Mesothelial cell of epicardium (in vitro differentiated cells): Measurements from ENCODE around the genes TRPV1, UBE2G1 and SPNS3.

DNA sequence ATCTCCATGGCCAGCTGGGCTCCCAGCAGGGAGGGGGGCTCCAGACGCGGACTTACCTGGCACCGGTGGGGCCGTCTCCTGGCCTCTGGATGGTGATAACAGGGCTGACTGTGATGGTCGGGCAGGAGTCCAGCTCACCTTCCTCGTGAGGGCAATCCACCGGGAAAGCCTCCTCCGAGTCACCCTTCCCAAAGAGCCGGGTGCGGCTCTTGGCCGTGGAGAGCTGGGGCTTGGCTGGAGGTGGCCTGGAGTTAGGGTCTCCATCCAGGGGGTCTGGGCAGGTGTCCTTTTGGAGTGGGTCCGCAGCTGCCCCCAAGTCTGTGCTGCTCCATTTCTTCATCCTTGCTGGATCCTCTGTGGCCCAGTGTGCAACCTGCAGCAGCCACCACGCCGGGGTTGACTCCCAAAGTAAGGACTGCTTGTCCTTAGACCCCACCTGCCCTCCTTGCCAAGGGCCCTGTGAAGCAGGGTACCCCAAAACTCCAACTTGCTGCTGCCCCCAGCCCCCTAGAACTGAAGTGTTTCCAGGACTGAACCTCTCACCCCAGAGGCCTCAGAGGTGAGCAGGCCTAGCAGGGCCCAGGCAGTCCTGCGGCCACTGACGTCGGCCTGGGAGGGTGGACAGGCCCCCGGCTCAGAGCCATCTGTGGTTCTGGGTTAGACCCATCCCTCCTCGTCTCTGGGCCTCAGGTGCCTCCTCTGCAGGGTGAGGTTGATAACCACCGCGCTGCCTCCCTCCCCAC lies 17.0 kb downstream of the TRPV1 start:
- PRO-cap, result no peak

- PRO-cap, result no peak
These were observed at the start of gene TRPV1 for GRCh38 chr17:3609252-3609475. Gene TRPV1 (minus strand): TSS chr17:3609411.

DNA sequence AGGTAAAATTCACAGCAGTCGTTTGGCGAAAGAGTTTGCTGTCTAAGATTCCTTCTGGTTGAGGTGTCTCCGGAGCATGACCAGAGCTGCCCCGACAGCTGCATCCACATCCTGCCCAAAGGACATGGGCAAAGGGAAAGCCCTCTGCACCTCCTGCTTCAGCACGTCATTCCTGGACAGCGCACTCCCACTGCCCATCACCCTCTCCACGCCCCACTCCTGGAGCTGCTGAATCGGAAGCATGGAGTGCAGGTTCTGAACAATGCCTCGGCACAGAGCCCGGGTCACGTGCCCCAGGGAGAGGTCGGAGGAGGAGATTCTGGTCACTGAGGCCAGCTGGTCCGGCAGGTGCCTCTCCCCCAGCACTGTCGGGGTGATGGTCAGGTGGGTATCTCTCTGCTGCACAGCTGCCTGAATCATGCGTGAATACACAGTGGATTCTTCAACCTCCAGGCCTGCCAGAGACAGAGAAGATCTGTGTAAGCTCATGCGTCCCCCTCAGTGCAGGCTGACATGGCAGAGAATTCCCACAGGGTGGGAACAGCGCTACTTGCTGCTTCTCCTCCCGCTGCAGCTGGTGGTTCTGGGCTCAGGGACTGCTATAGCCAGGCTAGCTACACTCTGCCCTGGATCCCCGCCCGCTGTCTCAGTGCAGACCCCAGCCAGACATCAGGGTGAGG lies 1.4 kb upstream of the TRPV1 start:
- PRO-cap, result no peak

DNA sequence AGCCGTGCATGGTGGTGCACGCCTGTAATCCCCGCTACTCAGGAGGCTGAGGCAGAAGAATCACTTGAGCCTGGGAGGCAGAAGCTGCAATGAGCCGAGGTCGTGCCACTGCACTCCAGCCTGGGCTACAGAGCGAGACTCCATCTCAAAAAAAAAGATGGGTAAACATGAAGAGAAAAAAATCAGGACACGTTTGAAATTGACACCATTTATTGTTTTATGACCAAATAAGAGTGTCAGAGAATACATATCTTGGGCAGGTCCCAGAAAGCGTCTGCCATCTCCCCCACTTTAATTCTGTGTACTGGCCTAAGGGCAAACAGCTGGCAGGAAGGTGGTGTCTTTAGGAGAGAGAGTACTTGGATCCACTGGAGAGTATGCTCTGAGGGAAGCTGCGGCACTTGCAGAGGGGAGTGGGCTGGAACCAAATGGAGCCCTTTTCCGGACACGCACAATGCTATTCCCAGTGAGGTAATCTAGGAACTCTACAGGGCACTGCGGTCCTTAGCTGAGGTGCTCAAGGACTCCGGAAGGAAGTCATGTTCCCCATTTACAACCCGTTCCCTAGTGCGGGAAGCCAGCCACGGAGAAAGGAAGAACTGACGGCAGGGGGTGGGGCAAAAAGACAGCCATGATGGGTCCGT lies 4.5 kb downstream of the EMC6 start:
- PRO-cap, result no peak

DNA sequence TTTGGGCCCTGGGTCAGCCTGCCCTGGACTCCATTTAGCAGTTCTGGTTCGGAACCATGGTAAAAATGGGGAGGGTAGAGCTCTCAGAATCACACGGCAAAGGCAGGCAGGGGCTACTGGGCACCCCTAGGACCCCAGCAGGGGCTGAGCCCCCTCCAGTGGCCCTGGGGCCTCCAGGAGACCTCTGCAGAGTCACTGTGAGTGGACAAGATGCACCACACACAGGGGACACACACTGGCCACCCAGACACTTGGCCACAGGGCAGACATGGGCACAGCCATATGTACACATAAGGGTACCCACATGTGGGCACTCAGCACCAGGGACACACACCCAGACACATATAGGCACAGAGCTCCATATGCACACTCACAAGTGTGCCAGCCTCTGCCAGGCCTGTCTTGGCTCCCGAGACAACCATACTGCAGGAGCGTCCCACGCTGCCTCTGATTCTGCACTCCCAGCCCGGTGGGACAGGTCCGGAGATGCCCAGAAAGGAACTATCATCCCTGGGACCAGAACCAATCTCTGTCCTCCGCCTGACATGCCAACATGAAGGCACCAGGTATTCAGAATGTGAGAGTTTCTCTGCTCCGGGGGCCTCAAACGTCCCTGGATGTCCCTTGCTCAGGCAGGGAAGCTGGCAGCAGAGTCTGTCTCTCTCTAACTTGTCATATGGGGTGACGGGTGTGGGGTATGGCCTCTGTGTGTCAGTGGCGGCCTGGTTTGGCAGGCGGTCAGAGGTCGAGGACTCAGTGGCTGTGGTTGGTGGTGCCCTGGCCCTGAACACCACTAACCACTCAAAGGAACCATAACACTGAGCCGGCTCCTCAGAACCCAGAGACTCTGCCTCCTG lies 1.0 kb downstream of the P2RX1 start:
- PRO-cap, result no peak

- PRO-cap, result no peak
These were observed 8.4 kb upstream of the P2RX1 start for GRCh38 chr17:3924440-3925262.

GRCh38 chr17:3930138-3930794 lies 14.0 kb upstream of the P2RX1 start:
- PRO-cap, result no peak

DNA sequence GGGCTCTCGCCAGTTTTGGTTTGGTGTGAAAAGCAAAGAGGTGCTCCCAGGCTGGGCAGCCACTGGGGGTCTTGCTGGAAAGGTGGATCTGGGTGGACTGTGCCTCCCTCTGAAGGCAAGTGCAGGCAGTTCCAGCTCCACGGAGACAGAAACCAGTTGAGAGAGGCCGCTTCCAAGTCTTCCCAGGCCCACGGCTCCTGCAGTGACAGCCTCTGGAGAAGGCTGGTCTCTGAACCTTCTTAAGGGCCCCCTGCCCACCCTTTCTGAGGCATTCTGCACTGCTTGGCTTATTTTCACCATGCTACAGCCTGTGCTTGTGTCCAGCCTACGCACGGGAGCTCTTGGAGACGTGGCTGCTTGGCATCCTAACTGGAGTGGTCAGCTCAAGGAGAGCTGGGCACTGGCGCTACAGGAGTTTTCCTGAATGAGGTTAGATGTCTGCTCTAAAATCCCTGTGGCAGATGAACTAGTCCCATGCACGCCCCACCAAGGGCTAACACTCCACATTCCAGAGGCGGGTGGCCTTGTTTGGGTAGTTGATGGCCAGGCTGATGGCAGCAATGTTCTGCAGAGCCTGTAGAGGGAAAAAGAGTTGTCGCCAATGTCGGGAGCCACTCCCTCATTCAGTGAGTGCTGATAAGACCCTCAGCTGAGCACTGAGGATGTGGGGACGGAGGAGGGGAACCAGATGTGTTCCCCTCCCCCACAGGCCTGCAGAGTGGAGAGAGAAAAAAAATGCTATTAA lies 42.3 kb upstream of the ATP2A3 start:
- PRO-cap, result no peak

DNA sequence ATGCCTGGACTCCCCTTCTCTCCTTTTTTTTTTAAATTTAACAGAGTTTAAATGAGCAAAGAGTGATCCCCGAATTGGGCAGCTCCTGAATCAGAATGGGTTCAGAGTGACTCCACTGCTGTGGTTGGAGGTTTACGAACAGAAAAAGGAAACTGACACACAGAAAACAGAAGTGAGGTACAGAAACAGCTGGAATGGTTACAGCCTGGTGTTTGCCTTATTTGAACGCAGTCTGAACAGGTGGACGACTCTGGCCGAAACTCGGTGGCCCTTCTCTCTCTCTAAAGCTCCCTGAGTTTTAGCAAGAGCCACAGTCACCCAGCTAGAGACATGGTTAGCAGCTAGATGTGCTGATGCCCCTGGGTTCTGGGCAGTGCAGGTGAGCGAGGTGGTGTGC lies 54.2 kb upstream of the ATP2A3 start:
- PRO-cap, result no peak

- PRO-cap, result no peak
These were observed 79.5 kb upstream of the ATP2A3 start for GRCh38 chr17:4043631-4044212.

- PRO-cap, result no peak
These were observed 85.1 kb downstream of the ZZEF1 start for GRCh38 chr17:4057622-4058269.

DNA sequence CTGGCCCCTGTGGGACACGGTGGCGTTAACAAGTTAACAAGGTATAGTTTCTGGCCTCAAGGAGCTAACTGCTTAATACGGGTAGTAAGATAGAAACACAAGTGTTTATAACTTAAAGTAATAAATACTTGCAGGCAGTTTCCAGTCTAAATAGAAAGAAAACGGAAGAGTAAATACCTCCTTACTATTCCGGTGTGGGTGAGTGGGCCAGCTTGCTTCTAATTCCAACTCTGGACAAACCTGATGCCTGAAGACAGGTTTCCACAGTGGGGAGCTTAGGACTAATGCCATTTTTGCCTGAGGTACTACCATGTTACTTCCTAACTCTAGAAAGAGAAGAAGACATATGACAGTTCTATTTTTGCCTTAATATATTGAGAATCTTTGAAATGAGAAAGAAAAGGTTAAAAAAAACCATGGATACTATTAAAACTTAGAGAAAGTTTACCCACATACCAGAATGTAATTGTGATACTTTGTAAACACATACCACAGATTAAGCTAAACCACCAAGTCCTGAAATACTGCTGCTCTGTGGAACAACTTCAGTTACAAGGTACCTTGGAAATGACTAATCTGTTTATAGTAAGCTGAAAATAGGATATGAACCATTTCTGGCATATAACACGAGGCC lies 70.3 kb downstream of the ZZEF1 start:
- PRO-cap, result no peak

DNA sequence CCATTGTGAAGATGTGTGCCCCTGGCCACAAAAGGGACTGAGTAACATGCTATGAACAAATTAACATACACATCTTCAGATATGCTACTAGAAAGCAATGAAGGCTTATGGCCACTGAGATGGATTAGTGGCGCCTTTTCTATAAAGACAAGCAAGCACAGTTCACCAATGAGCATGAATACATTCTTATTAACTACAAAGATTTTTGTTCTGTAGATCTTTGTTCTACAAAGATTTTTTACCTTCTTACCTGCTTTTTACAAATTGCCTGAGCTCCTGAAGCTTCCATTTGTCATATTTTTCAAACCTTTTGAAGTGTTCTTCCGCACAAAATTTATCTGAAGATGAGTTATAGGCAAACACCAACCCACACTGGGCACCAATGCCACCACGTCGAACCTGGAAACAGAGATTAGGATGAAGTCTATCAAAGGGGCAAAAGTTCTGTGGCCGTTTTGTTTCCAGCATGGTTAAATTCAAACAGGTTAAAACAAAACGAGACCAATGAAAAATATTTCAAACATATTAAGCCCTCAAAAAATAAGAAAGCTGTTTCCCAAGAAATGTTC lies 47.2 kb downstream of the ZZEF1 start:
- PRO-cap, result no peak

DNA sequence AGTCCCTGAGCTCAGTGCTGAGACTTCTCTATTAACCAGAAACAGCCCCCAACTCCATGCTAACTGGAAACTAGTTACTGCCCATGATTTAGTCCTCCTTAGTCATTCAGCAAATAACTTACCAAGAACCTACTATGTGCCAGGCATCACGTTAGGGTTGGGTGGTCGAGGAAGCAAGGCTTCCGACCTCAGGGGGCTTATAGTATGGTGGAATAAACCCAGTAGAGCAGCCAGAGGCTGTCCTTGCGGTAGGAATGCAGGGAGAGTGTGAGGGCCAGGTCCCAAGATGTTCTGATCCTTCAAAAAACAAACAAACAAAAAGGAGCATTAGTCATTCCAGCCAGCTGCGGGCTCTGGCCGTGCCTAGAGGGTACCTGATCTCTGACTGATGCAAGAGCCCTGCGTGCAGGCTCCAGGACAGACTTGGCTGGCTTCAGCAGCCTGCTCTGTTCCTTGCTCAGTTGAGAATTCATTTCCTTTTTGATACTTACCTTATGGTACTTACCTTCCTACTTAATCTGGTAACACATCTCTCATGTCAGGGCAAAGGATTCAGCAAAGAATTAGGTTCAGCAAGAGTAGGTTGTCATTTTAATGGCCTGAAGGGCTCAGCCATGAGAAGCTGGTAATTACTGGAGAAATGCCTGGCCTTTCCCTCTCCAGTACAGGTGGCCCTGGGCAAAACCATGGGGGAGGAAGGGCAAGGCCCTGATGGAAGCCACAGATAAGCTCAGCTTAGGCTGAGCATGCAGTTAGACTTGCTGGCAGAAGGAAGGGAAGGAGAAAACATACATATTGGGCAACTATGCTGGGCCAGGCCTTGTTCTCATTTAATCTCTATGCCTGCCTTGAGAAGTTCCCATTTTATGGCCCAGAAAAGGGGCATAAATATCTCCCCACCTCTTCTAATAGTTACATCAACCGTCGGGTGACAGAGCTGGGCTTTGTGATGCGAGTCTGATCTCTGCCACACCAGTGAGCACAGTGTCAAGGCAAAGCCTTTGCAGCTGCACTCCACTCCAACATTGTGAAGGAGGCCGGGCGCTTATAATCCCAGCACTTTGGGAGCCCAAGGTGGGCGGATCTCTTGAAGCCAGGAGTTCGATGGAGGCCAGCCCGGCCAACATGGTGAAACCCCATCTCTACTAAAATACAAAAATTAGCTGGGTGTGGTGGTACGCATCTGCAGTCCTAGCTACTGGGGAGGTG lies 18.5 kb downstream of the CYB5D2 start:
- PRO-cap, result no peak

GRCh38 chr17:4204544-4205047 lies 59.2 kb downstream of the ANKFY1 start:
- PRO-cap, result no peak

DNA sequence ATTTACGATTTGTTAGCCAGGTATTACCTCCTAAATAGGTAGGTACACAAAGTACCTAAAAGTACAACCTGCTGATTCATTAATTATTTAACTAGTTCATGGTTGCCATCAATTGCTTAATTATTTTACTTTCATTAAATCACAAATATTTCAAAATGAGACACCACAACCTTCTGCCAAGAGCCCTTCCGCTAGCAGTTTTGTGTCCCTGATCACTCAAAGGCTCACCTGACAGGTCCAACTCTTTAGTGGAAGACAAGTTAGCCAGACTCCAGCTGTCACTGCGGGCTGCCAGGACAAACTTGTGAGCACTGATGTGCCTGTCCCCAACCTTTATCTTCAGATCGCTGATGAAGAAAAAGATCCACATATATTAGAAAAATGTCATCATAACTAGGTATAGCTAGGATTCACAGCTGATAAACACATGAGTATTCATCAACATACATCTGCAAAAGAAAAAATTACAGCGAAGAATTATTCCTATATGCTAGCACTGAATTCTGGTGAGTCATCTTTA lies 28.2 kb downstream of the ANKFY1 start:
- PRO-cap, result no peak

GRCh38 chr17:4268236-4268711 lies 4.5 kb upstream of the ANKFY1 start:
- PRO-cap, result no peak

GRCh38 chr17:4366411-4366730 lies at the start of gene UBE2G1:
Gene UBE2G1 (minus strand): TSS chr17:4366675.
- PRO-cap, result bidirectional peak, plus-strand start at chr17:4366781, minus-strand start at chr17:4366643

- PRO-cap, result no peak
These were observed 7.1 kb upstream of the SPNS3 start for GRCh38 chr17:4426655-4427114.

DNA sequence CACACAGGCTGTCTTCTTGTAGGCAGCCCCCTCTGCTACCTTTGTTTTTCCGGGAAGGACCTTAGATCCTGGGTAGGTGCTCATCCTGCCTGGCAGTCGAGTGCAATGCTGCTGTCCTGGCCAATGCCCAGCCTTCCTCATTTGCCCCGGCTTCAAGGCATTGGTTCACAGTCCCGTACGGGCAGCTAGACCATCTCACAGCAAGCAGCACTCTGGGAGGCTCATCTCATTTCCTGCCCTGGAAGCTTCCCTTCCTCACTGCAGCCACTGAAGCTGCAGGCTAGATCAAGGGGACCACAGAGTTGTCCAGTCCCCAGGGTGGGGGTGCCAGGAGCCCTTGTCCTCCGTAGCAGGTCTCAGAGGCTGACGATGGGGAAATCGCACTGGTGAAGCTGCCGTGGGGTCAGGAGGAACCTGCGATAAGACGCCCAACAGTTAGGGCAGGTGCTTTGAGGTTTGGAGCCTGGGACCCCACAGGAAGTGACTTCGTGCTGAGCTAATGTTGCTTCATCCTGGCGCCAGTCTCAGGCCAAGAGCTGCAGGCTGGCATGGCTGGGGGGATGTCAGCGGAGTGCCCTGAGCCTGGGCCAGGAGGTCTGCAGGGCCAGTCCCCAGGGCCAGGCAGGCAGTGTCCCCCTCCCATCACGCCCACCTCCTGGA lies at the start of gene SPNS3:
SPNS3 (plus strand) TSS at position 521 of the 660 bp plus-strand sequence.
- PRO-cap, result no peak